AG09319 (cell line): Measurements from ENCODE around the gene NID2.

DNA sequence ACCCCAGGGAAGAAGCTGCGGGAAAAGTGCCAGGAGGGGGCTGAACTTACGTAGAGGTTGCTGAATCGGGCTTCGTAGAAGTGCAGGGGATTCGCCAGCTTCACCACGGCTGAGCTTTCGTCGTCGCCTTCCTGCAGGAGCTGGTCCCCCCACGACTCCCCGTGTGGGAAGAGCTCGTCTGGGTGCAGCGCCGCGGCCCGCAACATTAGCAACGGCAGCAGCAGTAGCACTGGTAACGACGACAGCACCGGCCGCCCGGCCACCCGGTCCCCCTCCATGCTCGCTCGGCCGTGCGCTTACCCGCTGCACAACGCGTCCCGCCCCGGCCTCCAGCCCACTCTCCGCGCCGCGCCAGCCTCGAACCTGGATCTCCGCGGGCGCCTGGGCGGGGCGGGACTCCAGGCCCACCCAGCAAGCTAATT, at the start of gene NID2:
TSS of gene NID2 (minus strand) at position 343 of the 422 bp plus-strand sequence.
- RRBS = under 1% methylated on average over 10 of the region's 42 CpGs

DNA sequence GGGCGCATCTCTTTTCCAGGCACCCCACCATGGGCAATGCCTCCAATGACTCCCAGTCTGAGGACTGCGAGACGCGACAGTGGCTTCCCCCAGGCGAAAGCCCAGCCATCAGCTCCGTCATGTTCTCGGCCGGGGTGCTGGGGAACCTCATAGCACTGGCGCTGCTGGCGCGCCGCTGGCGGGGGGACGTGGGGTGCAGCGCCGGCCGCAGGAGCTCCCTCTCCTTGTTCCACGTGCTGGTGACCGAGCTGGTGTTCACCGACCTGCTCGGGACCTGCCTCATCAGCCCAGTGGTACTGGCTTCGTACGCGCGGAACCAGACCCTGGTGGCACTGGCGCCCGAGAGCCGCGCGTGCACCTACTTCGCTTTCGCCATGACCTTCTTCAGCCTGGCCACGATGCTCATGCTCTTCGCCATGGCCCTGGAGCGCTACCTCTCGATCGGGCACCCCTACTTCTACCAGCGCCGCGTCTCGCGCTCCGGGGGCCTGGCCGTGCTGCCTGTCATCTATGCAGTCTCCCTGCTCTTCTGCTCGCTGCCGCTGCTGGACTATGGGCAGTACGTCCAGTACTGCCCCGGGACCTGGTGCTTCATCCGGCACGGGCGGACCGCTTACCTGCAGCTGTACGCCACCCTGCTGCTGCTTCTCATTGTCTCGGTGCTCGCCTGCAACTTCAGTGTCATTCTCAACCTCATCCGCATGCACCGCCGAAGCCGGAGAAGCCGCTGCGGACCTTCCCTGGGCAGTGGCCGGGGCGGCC, 589 bp downstream of the PTGER2 start:
- RRBS = 1% methylated on average over 13 of the region's 63 CpGs

DNA sequence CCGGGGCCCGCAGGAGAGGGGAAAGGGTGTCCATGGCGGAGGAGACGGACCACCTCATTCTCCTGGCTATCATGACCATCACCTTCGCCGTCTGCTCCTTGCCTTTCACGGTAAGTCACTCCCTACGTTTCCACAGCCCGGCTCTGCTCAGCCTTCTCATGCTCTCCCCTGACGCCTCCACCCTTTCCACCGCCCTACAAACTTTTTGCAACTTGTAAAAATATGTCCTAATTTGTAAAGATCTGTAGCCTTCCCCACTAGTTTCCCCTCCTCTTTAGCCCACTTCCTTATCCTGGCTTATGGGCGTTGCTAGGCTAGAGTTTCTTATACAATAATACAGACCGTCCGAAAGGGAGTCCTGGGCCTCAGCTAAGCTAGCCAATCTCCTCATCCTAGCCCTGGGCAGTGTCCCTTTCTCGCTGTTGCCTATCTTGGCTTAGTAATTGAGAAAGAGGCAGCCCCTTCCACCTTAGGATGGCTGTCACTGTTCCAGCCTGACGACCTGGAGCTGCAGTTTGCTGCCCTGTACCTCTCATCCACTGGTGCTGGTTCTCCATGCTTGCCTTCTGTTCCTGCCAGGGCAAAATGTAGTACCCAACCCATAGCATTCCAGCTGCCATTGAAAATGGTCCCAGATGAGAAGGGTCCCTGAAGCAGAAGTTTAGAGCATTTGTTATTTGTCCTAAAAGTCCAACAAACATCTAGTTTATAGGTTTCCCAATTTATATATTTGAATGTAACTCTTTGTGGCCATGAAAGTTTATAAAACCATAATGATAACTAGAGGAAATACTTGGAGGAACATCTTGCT, 1.4 kb downstream of the PTGER2 start:
- RRBS = no CpG with 5 or more reads among the region's 16 CpGs

DNA sequence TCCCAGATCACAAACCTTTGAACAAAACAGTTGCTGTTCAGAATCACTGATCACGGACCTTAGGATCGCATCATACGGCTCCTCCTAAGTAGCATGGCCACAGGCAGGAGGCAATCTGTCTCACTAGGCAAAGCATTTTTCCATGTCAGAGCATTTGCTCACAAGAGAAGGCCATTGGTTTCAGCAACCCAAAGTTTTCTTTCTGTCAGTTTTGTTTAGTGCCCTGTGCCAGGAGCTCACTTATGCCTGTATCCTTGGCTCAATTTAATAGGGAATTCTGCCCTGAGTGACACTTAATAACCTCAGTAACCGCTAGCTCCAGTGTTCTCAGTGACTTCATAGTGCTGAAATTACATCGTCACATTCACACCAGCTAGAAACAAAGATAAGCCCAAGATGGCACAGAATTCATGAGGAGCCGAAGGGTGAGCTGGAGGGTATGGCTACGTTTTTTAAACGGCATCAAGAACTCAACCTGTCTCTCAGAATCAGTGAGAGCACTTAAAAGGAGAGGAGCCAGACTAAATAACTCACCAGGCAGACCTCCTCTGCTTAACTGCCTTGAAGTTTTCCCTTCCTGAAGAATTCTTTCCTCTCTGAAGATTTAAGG, 37.0 kb downstream of the PTGER2 start:
- RRBS = no CpG with 5 or more reads among the region's 8 CpGs

DNA sequence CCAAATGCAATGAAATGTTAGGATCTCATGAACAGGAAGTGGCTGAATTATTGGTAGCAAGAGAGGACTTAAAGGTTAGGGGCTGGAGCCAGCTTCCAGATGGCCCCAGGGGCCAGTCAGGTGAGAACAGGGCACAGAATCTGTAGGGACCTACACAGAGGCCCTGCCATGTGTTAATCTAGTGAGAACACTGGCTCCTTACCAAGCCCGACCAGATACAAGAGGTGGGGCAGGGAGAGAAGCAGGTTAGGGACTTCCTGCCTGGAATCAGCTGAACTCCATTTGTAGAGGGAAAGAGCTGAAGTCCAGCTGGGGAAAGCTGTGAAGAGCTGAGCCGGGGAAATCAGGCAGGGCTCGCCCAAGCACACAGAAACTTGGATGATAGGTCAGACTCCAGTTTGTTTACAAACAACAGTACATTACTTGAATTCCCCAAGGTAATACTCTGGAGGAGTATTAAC, 46.7 kb downstream of the PTGER2 start:
- RRBS = no CpG with 5 or more reads among the region's 3 CpGs

DNA sequence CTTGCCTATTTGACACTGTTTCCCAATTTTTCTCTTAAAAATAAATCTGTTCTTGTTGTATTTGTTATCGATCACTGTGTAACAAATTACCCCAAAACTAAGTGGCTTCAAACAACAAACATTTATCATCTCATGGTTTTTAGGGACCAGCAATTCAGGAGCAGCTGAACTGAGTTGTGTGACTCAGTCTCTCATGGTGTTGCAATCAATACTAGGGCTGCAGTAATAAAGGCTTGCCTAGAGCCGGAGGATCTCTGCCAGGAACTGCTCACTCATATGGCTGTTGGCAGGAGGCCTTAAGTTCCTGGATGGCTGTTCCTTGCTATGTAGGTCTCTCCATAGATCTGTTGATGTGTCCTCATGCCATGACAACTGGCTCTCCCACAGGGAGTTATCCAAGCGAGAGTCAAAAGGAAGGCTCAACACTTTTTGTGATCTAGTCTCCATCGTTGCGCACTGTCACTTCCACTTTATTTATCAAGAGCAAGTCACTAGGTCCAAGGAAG, 3.8 kb upstream of the PSMC6 start:
- RRBS = no CpG with 5 or more reads among the region's 5 CpGs

DNA sequence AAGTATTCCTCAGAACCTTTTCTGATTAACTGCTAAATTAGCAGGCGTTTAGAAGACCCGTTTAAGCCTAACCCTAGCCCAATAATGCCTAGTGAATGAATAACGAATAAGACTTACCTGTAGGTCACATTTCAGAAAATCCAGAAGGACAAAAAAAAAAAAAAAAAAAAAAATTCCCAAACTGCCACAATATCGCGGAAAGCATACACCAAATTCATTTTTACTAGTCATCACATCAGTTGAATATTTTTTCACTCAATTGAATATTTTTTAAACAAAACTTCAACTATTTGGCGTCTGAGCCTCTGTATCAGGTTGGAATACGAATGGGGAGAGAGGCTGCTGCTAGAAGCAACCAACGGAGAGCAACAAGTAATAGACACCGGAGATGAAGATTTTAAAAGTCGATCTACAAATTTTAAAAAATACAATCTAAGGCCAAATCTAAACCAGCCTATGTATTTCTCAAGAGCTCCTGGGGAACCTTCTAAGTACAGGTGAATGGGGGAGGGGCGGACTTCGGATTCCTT, 1.5 kb downstream of the GNPNAT1 start:
- RRBS = no CpG with 5 or more reads among the region's 12 CpGs

GRCh38 chr14:53151522-53152277, 1.4 kb downstream of the DDHD1 start:
- RRBS = 1% methylated on average over 6 of the region's 33 CpGs

GRCh38 chr14:53613289-53614410, 343.0 kb downstream of the BMP4 start:
- RRBS = no CpG with 5 or more reads among the region's 15 CpGs

DNA sequence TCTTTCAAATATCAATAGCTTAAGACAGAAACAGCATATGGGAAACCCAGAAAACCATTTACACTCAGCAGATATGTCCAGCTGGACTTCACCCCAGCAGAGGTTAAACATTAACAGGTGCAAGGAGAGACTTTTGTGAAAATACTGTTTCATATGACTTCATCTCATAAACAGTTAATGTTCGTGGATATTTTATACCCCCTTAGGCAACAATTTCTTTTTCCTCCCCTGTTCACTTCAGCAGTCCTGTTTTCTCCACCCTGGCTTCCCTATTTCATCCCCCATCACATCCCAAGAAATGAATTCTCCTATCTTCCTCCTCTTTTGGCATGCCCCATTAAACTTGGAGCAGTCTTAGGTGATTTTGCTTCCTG, 68.0 kb downstream of the BMP4 start:
- RRBS = no CpG with 5 or more reads among the region's 1 CpG

GRCh38 chr14:54299383-54300012, 97.3 kb upstream of the CDKN3 start:
- RRBS = no CpG with 5 or more reads among the region's 15 CpGs

DNA sequence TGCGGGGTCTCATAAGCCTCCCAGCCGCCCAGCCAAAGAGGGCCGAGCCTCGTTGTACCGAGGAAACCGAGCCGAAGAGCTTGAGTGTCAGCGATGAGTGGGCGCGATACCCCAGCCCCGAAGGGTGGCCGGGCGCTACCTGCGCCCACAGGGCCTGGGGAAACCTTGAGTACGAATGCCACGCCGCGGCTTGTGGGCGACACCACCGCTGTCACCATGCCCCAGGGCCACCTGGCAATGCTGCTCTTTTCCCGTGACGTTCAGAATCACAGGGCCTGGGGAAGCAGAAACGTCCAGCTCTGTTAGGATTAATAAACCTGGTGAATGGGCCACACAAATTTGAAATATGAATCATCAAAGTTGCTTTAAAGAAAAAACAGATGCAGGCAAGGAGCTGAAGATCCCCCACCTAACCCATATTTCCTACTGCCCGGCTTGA, 541 bp downstream of the CDKN3 start:
- RRBS = 0% methylated on average over 1 of the region's 24 CpGs

- RRBS = no CpG with 5 or more reads among the region's 6 CpGs
Observed at GRCh38 chr14:54435384-54436116, 5.6 kb downstream of the CNIH1 start.

DNA sequence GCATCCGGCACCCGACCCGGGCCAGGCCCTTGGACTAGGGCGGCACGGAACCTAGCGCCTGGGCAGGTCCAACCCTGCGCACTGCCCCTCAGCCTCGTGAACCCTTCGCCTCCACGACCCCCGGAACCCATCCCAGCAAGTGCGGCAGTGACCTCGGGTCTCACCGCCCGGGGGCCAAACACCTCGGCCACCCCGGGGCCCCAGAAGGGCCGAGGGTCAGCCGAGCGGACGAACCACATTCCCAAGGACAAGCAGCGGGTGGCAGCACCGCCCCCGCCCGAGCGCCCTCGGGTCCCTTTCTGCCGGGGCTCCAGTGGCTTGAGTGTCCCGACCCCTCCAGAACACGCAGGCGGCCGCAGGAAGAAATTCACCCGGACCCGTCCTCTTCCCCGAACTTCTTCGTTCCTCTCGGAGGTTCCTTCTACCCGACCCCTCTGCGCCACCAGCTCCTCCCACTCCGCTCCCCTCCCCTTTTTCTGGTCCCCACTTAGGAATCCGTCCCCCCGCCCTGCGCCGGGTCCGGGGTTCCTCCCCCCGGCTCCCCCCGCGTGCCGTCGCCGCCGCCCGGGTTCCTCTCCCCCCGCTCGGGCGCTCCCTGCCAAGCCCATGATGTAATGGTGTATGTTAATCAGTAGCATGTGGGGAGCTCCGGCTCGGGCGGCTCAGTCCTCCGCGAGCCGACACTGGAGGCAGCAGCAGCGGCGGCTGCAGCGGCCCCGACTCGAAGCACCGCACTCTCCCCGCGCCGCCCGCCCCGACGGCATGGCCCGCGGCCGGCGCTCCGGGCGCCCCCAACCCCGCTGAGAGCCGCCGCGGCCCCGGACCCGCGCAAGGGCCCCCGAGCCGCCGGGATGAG, 1.3 kb upstream of the SAMD4A start:
- RRBS = 1% methylated on average over 24 of the region's 90 CpGs

DNA sequence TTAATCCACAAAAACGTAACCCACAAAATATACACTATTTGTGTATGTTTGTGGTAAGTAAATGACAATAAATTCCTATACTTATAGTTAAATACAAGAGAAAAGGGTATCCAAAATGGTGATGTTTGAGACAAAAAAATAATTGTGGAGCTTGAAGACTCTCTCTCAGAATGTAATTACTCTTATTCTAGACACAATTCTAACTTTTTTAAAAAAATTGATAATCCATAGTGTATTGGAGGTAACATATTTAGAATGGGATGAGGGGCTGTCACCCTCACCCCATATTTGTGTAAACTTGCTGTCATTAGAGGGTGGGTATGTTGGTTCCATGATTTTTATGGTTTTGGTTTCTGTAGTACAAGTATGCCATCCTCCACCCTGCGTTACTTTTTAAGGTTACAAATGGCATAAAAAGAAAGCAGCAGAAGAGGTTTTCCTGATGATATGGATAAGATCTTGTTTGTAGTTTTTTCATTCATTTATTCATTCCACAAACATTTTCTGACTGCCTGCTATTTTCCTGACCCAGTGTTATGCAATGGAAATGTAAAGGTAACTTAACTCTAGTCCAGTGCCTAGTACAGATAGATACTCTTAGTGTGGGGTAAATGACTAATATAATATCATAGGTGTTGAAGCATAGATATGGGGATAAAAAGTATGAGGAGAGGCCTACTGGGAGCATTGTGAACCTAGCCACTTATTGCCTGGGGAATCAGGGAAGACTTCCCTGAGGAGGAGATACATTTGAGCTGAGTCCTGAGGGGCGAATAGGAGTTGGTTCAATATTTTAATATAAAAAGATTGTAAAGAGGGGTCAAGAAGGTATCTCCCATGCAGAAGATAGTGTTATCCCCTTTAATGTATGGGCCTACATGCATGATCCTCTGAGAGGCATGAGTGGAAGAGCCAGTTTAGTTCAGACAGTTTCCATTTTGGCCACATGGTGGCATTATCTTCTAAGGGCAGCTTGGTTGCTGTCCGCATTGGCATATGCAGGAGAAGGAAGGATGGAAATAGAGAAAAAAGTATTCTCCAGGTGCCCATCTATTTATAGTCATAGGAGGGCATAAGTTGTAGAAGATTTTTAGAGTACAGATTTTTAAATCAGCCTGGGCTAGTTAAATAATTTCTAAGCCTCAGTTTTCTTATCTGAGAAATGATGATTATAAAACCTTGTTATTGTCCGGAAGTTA, 5.0 kb downstream of the SAMD4A start:
- RRBS = no CpG with 5 or more reads among the region's 5 CpGs

DNA sequence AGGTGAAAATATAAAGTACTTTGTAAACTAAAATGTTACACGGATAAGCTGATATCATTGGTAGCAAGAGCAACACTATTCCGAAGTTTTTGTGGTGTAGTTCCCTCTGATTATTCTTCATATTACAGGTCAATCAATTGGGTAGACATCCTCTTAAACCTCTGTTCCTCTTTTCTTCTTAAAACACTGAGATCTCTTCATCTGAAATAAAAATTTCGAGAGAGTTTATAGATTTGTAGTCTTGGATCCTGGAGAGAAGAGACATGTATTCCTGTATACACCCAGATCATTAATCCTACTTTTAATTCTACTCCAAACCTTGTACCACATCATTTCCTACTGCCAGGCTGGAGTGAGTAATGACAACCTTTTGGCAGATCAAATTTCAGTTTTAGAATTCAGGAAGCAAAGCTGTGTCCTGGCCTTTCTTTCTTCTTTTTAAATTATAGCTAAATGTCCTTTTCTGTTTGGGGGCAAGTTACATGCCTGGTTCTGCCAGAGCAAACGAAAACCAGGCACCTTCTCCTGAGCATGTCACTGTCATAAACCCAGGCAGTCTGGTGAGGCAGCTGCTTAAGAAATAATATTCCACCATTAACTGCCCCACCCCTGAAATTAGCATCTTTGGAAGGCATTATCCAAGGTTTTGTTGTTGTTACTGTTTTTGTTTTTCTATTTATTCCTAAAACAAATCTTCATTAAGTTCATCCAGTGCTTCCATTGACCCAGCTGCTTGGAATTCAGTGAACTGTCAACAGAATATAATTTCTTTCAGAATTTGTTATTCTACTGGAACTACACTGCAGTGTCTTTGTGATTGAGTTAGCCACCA, 33.0 kb downstream of the SAMD4A start:
- RRBS = no CpG with 5 or more reads among the region's 4 CpGs

DNA sequence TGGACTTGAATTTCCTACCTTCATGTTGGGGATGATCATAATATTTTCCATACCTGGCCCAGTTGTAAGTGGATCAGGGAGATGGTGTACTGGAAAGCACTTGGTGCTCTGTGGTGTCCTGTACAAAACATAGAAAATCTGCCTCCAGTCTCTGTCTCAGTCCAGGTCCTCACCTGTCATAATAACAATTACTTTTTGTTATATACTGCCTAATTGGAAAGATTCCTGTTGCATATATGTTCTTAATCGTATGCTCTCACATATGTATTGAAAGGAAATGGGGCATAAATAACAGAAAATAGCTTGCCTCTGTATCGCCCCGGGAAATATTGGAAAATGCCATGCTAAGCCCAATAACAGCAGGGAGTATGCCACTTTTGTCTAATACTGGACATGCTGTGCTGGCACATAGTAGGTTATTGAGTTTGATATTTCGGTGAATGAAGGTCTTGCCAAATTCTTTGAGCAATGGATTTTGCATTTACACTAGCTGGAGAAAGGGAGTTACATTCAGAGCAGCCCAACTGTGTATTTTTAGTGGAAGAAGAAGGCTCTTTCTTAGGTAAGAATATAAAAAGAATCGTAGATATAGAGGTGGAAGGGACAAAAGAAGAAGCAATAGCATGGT, 41.4 kb downstream of the SAMD4A start:
- RRBS = no CpG with 5 or more reads among the region's 5 CpGs

DNA sequence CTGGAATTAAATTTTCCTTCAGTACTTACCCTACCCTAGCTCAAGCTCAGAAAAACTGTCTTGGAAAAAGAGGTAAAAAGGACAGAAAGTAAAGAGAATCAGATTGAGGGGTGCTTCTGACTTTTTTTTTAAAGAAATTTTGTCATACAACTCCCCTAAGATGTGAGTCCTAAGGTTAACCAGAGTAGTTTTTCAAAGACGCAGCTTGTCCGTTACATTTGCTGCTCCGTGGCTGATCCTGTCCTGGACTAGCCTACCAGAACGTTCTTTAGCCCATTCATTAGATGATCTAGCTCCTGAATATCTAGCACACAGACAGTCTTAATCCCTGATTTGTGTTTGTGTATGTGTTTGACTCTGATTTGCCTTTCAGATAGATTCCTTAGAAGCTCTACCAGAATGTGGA, 60.2 kb downstream of the SAMD4A start:
- RRBS = no CpG with 5 or more reads among the region's 4 CpGs

DNA sequence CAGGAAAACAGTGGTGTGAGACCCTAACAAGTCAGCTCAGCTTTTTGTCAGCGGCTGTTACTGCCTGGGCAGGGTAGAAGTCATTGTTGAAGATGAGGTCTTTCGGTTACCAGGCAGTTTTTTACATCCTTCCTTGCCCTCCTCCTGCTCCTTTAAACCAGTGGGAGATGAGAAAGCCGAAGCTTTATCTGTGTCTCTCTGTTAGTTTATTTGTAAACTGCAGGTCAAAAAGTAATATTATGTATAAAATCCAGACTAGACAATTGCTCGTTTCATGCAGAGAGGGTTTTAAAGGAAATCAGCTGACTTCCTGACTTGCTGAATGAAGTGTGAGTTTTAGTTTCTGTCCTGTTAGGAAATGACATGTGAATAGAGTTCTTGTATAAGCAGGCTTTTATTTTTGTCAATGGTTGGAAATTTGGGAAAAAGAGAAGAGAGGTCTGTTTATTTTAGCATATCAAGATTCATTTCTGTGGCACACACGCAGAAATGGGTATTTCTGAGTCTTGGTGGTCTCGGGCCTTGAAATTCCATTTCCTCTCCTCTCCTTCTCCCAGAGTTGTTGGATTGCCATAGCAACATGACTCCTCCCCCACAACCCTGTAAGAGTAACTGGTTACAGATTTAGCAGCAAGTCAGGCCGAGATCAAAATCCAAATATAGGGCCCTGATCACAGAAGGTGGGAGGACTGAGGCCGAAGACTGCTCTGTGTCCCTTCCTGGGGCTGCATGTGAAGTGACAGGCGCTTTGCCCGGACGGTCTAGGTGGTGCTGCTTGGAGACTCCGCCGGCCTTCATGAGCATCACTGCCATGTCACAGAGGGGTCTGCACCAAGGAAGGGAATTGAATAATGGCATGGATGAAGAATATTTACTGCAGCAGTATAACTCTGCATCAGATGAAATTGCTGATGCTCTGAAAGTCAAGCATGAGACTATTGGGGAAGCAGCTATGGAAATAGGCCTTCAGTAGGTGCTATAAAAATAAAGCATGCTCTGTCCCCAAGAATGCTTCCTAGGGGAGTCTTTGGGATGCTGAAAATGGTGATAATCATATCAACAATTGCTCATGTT, 61.0 kb downstream of the SAMD4A start:
- RRBS = no CpG with 5 or more reads among the region's 13 CpGs

DNA sequence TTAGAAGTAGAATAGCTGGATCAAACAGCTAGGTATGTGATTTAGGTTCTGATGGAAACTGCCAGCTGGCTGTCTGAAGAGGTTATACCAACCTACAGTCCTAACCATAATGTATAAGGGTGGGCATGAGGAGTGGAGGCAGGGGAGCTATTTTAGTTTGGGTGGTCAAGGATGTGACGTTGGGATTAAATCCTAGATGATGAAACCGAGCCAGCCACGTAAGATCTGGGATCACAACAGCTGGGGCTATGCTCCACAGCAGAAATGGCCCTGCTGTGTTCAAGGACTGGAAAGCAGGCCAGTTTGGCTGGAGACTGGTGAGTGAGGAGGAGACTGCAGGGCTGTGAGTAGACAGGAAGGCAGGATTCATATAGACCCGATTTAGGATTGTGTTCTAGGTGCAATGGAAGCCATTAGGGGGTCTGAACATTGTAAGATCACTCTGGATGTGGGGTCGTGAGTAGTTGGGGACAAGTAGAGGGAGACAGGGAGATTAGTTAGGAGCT, 66.2 kb downstream of the SAMD4A start:
- RRBS = no CpG with 5 or more reads among the region's 5 CpGs